Penis (tissue), 1 donor: ENCODE measurements around a stretch of chr21.

DNA sequence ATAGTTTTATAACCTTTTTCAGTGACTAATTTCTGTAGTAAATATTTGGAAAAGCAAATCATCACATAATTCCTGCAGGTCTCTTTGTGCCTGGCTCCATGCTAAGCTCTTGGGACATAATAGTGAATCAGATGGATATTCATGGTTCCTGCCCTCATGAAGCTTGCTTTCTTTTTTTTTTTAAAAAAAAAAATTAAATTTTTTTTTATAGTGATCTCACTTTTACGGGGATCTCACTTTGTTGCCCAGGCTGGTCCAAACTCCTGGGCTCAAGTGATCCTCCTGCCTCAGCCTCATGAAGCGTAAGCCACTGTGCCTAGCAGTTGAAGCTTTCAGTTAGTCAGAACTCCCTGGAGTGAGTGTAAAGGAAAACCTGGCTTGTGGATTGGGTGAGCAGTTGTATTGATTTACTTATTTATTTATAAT lies 15.5 kb downstream of the DYRK1A start:
- PRO-cap = no peak

GRCh38 chr21:37396302-37396635 lies 29.7 kb downstream of the DYRK1A start:
- PRO-cap = no peak

- PRO-cap = no peak
Observed at GRCh38 chr21:37425191-37426355, 59.0 kb downstream of the DYRK1A start.

DNA sequence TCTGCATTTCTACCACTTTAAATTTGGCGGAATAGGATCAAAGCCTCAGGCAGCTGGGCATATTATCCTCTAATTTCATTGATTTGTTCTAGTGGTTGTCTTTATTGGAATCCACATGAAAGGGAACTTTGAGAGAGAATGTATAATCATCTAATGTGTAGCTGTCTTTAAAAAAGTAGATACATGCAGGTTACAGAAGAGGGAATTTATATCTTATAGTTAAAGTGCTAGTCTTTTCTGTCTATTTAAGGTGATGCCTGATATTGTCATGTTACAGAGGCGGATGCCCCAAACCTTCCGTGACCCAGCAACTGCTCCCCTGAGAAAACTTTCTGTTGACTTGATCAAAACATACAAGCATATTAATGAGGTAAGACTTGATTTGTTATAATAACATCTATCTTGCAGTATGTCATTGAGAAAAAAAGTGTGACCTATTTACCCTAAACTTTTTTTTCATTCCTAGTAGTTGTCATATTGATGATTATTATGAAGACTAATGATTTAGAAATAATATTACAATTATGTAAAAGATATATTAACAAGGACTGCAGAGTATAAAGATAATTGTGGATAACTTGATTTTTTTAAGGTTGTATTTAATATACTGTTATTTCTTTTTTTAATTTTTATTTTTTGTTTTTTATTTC lies 111.5 kb downstream of the DYRK1A start:
- PRO-cap = no peak

DNA sequence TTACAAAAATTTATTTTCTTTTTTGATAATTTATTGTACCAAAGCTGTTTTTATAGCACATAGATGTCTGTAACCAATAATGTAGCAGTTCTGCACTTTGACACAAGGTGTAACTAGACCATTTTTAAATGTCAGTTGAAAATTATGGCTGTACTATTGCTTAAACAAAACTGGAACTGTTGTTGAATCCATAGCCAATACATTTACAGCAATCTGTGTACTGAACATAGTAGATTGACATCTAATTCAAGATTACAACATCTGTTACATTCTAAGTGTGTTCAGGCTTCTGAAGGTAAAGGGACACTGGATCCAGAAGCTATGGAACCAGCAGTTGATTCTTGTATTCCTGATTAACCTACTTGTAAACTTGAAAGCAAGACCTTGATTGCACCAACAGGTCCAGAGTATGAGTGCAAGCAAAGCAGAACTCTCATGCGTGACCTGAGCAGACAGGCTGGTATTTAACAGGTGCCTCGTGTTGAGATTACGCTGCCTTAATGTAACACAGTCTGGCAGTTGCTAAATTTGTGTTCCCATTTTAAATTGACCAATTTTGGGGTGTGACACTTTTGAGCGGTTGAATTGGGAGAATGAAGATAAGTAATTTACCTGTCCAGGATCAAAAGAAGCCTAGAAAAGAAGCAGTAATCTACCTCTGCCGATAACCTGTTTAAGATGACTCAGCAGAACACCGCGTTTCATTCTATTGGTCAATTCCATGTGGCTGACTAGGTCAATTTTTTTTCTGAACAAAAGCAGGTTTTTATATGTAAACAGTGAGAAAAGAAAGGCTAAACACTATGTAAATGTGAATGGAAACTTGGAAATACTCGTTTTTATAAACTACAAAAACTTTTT lies 147.4 kb downstream of the DYRK1A start:
- PRO-cap = no peak

DNA sequence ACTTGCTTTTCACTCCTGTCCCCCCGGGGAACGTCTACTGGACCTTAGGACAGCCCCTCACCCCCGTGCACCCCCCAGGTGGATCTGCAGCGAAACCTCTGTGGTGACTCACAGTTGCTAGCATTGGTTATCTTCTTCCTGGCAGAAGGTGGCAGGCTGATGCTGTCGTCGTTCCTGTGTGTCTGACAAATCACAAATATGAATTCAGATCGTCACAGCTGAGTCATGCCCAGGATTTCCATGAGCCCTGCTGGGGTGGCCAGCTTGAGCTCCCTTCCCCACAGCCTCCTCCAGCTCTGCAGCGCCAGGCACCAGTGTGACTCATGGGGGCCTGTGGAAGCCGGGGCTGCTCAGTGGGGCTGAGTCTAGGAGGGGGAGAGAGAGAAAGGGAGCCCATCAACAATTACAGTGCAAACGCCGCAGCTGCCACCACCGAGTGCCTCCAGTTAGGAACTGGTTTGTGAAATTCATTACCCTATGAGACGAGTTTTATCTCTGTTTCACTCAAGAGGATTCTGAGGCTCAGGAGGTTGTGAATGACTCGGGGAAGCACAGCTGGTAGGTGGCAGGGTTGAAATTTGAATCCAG lies 197.8 kb downstream of the DYRK1A start:
- PRO-cap = bidirectional peak, plus-strand start at position 281 of the sequence, minus-strand start at position 298 of the sequence

GRCh38 chr21:37567128-37567831 lies 200.7 kb downstream of the DYRK1A start:
- PRO-cap = no peak

GRCh38 chr21:37590331-37590689 lies 223.7 kb downstream of the DYRK1A start:
- PRO-cap = no peak

- PRO-cap = no peak
Observed at GRCh38 chr21:37855802-37856215, 60.4 kb downstream of the KCNJ6 start.

- PRO-cap = no peak
Observed at GRCh38 chr21:37886580-37887102, 29.6 kb downstream of the KCNJ6 start.

GRCh38 chr21:38171508-38171843 lies 85.3 kb upstream of the KCNJ15 start:
- PRO-cap = no peak

DNA sequence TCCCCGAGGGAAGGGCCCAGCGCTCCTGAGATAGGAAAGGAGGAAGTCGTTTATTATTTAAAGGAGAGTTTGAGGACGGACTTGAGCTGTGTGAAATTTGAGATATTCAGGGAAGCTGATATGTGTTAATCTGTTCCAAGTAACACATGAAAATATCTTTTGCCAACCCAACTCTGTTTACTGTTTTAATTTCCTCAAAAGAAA lies 37.6 kb upstream of the KCNJ15 start:
- PRO-cap = no peak

- PRO-cap = no peak
Observed at GRCh38 chr21:38491495-38492497, 6.5 kb downstream of the ERG start.

DNA sequence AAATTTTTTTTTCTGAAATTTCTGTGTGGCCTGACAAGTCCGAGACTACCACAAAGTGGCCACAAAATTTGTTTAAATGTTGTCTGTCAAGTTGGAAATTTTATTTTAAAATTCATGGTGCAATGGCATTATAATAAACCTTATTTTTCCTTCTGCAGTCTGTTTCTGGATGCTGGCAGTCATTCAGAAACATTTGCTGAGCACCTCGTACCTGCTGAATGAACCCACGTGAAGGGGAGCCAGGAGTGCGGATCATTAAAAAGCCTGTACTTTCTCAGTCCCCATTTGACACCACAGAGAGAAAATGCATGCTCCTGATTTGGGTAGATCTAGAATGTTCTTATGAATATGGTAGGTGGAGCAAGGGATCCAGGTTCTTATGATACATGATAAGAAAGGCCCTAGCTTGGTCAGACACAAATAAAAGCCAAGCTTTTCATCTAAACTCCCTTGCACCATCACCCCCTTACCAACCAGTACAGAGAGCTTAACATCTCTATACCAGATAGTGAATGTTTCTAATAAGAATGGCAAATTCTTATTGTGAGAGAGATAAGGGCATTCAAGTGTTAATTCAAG lies 19.4 kb upstream of the ETS2 start:
- PRO-cap = no peak

DNA sequence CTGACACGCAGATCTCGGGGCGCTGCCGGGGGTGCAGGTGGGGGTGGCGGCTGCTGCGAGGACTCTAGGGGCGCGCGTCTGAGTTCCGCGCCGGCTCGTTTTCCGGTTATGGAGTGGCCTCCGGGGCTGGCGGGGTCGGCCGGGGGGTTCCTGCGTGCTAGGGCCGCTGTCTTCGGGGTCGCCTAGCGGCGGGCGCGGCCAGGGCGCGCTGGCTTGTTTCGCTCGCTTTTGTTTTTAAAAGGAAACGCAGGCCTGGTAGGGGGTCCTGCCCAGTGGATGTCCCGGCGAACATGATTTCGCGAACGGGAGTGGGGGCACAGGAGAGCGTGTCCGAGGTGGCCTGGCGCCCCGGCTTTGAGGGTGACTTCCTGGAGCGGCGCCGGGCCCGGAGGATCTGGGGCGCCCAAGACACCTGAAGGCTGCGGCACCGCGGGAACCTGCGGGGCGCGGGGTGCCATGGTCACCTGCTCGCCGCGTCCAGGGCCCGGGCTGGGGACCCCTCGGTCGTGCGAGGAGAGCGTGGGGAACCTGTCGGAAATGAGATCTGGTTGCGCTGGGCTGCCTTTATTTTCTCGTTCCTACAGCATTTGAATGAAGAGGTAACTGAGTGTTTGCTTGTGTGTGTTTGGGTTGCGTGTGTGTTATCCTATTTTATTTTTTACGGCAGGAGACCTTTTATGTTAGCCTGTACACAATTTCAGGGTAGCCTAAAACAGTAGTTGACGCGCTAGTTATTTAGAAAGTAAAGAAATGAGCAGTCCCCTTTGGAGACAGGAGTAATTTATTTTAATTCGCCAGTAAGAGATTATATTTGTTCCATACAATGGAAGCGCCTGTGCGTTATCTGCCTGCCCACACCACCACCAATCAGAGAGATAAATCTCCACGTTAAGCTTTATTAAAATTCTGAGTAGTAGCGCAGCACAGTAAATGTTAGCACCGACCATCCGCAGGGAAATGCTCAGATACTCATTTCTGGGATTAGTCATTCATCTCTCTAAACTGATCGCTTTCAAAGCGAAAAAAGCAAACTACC lies 799 bp downstream of the ETS2 start:
- PRO-cap = unidirectional peak, minus-strand start at position 958 of the sequence

DNA sequence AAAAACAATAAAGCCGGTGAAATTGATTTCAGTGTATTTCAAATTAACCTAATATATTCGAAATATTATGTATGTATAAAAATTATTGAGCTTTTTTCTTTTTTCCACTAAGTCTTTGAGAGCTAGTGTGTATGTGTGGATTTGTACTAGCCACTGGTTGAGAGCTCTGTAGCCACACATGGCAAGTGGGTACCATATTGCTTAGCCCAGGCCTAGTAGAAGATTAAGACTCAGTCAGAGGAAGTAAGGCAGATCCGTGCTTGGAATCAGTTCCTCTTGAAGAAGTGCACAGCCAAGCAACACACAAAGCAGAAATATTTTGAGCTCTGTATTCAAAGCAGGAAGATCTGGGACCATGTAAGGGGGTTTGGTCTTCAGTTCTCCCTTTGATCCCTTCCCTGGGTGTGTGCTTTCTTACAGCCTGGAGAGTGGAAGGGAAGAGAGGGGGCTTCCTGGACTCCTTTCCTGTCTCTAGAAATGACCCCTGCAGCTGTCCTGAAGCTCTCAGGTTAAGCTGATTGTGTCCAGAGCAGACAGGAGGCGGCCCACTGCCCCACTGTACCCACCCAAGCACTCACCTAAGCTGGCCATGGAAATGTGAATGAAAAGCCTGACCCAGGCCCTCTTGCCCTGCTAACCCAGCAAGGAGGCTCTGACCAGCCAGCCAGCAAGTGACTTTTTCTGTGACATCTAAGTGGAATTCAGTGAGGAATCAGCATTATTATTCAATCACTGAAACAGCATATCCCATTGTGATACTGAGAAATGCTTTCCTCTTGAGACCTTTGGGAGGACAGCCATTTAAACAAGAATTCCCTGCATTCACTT lies 3.6 kb downstream of the ETS2 start:
- PRO-cap = no peak

DNA sequence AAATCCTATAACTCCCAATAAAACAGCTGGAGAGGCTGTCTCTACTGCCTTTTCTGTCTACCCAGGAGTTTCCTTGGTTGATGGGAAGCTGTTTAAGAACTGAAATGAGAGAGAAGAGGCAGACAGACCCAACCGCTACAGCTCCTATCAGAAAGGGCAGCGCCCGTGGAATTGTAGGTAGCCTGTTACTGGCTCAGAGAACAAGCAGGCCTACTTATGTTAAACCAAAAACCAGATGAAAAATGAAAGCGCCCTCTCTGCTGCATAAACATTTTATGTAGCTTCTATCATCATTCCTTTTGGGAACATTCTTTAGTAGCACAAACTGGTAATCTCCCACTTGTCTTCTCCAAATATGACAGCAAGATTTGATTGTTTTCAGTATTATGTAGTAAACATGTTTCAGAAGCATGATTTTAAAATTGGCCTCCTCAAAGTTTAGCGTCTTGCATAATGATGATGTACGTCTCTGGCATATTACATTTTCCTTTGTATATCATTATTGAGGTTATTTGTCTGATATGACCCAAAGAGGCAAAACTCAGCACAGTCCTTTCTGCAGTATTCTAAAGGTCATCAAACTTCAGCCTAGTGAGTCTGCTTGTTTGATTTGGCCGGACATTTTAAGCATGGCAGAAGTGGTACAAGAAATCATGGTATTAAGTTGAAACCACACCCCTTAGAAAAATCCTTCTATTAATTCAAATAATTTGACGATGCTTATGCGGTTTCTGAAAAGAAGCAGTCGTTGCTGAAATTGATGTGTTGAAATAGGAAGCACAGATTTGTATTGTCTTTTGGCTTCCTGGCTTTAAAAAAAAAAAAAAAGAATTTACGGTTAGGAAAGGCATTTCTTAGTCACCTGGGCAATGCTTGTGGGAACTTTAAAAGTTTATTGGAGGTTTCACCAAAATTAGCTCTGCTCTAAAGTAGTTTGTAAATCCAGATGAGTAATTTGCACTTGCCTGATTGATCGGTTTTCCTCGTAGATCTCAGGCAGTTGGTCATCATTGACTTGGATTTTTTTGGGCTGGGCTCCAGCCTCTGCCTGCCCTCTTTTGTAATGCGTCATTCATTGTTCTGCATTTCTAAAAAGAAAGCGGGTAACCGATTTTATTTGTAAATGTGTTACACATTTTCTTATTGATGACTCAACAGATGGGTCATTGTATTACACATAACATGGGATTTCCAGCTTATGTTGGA lies 5.0 kb downstream of the ETS2 start:
- PRO-cap = no peak

DNA sequence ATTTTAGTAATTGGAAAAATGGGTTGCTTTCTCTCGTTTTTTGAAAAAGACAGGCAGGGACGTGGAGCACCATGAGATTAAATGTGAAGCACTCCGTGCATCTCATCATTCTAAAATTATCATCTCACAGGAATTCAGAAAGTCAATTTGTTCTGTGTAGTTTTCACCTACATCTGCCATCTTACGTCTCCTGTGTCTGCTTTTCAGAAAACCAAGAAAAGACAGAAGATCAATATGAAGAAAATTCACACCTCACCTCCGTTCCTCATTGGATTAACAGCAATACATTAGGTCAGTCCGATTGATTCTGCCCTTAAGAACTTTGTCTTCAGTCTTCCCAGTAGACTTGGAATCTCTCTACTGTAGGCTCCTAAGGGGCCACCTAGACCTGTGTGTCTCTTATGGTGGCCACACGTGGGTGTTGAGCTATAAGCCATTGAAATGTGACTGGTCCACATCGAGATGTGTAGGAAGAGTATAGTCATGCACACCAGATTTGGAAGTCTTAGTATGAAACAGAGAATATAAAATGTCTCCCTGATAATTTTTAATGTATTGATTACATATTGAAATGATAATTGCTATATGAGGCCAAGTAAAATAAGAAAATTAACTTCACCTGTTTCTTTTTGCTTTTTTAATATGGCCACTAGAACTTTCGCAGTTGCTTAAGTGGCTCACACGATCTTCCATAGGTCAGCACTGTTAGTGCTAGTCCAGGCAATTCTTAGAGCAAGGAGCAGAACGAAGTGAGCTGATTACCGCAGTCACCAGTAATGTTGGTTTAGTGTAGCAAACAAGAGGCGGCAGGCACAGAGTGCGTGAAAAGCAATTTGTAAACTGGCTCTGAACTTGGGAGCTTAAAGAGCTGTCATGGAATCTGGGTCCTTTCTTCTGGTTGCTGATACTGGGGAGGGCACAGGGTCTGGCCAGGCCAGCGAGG lies 11.3 kb downstream of the ETS2 start:
- PRO-cap = no peak

- PRO-cap = no peak
Observed at GRCh38 chr21:38905165-38905981, 99.6 kb downstream of the ETS2 start.

DNA sequence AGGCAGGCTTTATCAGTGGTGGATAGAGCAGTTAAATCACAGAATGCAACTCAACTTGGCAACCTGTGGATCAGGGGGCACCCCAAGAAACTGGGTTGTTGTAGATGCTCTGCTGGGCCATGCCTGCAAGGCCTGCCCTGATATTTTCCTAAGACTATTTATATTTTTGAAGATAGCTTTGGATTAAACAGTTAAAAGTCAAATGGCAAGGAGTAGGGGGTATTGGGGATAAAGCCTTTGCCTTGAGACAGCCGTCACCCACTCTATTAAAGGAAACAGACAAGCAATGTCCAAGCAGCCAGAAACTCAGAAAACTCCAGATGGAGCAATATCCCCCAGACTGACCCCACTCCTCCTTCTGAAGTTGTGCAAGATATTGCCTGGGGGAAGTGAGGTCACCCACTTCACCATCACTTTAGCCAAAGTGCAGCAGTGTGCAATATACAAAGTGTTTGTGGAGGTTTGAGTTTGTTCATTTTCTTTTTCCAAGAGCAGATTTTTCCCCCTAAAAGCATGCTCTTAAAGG lies 125.0 kb downstream of the ETS2 start:
- PRO-cap = no peak